SK-MEL-5 (cell line): ENCODE data around the gene OR1R1P.

DNA sequence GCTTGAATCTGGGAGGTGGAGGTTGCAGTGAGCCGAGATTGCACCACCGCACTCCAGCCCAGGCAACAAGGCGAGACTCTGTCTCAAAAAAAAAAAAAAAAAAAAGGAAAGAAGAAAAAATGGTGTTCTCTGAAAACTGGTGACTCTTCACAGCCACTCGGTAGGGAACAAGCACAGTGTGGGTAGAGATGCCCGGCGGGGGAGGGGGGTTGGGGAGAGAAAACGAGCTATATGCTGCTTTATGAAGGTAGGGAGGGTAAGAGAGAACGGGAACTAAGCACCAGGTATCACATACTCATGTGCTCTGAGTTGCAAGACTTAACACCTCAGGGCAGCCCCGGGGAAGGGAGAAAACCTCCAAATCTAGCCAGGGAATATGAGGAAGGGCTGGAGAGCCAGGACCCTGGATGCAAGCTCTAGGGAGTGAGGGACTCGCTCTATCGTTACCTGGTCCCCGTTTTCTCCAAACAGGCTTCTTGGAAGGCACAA is 35.2 kb downstream of the HIC1 start:
RAMPAGE:
- cytosol, long total RNA = no peak
- long total RNA = no peak
- nucleus, long total RNA = no peak

DNA sequence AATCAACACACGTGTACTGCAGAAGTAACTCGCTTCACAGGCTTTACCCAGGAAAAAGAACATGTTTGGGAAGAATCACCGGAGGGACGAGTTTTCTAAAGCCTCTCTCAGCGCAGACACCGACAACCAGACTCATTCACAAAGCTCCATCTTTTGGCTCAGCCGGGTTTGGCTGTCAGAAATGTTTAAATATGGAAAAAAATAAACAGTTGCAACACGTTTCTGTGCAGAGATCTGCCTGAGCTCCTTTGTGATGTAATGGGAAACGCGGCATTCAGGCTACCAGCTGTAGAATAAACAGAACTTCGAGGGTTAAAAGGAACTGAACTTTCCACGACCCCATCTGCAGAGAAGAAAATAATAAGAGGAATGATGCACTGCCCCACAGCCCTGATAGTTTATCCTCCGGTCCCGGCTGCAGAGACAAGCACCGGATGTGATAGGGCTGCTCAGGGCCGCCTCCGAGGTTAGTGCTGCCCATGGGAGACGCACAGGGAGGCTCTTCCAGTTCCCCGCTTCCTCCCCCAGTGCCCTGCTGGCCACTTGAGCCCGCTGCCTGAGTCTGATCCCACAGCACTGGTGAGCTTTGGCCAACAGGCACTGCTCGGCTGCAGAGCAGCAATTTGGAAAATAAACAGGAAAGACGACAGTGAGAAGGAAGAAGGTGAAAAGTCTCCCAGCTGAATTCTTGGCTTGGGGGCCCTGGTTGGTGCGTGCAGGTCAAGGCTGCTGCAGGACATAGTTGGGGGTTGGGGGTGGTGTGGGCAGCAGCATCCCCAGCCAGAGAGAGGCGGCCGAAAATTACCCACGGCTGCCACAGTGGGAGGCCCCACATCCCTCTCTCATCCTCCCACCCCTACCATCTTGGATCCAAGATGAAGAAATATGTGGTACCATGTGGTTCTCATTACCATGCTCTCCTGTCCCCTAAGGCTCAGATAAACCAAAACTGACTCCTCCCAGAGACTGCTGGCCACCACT is 120.0 kb downstream of the HIC1 start:
RAMPAGE:
- cytosol, long total RNA = no peak
- long total RNA = no peak
- nucleus, long total RNA = no peak

DNA sequence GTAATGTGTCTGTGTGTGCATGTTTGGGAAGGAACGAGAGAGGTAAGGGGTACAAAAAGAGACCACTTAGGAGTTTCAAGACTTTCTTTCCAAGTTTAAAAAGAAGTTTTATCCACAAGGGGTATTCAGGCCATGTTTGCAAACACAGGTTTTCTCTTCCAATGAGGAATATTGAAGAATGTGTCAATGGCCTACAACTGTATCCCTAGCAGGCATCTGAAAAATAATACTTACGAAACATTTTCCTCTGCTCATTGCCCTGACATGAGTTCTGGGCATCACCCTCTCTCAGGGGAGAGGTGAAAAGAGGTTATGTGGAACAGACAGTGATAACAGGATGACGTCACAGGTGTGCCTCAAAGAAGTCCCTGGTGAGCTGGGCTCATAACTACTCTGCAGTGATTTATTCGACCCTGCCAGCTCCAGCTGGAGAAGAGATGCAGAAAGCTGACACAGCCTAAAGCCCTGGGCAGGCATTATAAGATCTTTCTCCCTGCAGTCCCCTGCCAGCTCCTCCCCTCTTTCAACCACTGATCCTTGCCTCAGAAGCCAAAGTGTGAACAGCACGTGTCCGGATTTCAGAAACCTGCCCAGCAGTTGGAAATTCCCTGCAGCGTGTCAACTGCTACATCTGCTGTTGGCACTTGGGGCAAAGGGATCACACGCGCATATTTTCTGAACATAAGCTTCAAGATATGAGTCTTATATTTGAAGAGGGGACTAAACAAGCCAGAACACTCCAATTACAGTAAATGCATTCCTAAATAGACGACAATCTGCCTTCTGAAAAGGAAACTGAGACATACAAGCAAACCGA is 80.7 kb downstream of the SMG6 start:
RAMPAGE:
- cytosol, long total RNA = no peak
- long total RNA = no peak
- nucleus, long total RNA = no peak

DNA sequence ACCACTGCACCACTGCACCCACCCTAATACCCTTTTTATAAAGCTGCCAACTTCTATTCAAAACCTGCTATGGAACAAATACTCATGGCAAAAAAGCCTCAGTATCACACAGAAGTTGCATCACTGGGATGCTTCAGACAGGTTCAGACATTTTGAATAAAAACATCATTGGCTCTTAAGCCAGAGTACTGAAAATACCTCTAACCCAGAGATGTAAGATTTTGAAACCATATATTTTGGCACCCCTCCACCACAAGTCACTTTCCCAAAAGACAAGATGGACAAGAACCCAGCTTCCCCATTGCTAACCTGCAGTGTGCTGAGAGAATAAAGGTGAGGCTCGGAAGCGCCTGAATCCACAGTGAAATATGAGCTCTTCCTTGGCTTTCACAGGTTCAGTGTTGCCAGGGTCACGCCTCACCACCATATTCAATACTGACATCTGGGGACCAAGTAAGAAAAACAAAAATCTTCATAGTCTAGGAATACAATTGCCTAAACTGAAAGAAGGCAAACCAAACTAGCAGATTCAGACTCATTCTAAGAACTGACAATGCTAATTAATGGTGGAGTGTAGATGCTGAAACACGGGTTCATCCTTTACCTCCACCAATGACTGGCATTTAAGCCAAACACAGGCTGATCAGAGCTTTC is 7.1 kb downstream of the TSR1 start:
RAMPAGE:
- cytosol, long total RNA = no peak
- long total RNA = no peak
- nucleus, long total RNA = no peak

DNA sequence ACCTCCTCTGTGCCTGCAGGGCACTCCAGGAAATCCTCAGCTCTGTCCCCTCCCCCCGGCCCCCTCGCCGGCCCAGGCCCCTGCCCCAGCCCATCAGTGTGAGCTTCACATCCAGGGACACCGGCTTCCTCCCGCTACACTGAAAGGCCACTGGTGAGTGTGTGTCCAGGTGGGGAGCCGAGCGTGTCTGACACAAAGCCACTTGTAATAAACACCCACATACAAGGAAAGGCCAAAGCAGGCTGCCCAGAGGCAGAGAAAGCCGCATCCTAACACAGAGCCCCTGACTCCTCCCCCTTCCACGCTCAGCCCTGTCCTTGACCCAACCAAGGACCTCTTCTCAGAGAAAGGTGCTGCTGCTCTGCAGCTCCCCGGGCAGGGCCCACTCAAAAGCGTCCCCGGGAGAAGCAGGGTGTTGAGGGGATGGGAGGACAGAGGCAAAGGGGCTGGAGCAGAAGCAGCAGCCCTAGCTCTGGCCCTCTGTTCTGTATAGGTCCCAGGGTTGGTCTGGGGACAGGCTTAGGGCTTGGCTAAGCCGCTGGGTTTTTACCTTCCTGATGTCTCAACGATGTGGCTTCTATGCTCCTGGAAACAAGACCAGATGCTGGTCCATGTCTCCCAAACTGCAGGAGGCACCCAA is 15.5 kb downstream of the MNT start:
RAMPAGE:
- cytosol, long total RNA = no peak
- long total RNA = no peak
- nucleus, long total RNA = no peak

RAMPAGE:
- cytosol, long total RNA = no peak
- long total RNA = no peak
- nucleus, long total RNA = no peak
Measured at GRCh38 chr17:2386305-2387506, 14.2 kb downstream of the MNT start.

DNA sequence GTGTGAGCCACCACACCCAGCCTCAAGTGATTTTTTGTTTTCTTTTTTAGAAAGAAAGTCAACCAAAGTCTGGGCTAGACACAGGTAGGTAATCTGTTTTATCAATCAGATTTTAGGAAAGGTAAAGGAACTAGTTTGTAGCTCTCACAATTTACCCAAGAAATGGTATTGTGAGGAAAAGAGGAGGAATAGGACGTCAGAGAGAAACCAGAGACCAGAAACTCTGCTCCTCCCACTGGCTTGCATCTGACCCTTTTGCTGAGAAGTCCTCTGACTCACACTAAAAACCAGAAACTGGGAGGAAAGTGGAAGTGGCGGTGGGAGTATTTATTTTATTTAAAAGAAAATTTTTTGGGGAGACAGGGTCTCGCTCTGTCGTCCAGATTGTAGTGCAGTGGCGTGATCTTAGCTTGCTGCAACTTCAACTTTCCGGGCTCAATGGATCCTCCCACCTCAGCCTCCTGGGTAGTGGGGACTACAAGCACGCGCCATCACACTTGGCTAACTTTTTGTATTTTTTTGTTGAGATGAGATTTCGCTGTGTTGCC is 38.0 kb upstream of the MNT start:
RAMPAGE:
- cytosol, long total RNA = no peak
- long total RNA = no peak
- nucleus, long total RNA = no peak

DNA sequence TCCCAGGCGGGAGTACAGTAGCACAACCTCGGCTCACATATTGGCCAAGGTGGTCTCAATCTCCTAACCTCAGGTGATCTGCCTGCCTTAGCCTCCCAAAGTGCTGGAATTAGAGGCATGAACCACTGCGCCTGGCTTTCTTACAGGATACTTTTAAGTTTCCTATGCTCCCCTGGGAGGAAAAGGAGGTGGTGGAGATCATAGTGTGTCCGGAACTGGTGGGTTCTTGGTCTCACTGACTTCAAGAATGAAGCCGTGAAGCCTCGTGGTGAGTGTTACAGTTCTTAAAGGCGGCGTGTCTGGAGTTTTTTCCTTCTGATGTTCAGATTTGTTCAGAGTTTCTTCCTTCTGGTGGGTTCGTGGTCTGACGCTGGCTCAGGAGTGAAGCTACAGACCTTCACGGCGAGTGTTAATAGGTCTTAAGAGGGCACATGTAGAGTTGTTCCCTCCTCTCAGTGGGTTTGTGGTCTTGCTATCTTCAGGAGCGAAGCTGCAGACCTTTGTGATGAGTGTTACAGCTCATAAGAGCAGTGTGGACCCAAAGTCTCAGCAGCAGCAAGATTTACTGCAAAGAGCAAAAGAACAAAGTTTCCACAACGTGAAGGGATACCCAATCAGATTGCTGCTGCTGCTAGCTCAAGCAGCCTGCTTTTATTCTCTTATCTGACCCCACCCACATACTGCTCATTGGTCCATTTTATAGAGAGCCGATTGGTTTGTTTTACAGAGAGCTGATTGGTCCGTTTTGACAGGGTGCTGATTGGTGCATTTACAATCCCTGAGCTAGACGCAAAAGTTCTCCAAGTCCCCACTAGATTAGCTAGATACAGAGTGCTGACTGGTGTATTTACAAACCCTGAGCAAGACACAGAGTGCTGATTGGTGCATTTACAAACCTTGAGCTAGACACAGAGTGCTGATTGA is 19.5 kb upstream of the METTL16 start:
RAMPAGE:
- cytosol, long total RNA = no peak
- long total RNA = no peak
- nucleus, long total RNA = no peak

DNA sequence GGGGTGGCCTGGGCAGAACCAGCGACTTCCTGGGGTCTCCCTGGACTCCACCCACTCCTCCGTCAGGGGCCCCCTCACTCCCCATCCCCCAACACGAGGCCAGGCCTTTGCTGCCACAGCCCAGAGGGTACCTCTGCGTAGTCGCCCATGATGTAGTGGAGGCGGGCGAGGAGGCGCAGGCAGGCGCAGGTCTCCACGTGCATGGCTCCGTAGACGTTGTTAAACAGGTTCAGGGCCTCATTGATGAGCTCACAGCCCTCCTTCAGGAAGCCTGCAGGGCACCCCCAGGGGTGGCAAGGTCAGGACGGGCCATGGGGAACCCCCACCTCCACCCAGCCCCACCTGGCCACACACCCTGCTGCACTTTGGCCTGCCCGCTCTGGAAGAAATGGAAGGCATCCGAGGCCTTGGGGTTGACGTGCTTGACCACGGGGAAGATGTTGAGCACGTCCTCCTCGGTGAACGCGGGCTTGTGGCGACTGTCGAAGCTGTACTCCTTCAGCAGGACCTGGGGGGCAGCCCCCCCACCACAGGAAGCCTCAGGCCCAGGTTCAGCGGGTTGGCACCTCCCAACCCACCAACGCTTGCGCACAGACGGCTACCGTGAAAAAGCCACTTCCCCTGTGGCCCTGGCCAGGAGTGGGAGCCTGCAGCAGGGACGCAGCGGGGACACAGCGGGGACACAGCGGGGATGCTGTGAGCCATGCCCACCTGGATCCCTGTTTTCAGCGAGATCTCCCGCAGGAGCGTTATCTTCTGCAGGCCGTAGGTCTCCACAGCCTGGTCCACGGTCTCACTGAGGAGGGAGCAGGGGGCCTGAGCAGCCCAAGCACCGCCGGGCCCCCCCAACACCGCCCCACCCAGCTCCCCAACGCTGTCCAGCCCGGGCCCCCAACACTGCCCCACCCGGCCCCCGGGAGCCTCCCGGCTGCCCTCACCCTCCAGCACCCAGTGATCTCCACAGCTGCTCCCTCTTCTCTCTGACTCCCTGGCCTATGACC is 17.5 kb downstream of the CLUH start:
RAMPAGE:
- cytosol, long total RNA = no peak
- long total RNA = no peak
- nucleus, long total RNA = no peak

DNA sequence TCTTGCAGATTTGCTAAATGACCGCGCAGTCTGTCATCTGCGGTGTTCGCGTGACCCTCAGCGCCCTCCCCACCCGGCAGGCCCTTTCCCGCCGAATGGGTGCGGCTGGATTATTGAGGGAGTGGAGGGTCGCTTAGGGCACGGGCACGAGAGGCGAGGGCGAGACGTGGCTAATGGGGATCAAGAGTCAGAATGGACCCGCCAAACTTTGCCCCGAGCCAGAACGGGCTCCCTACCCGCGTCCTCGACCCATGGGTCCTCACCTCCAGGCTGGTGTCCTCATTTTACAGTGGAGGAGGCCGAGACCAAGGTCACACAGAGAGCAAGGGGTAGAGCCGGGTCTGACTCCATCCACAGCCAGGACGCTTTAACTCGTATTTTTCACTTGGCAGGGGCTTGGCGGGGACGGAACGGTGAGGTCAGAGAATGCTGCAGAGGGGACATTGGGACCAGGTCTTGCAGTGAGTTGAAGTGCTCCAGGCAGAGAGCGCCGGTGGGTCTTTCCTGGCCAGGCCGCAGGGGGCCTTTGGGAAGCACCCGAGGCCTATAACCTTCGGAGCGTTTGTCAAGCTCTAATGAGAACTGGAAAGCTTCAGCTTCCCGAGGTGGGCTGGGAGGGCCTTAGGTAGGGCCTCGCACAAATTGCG is 649 bp upstream of the CLUH start:
RAMPAGE:
- cytosol, long total RNA = no peak
- long total RNA = no peak
- nucleus, long total RNA = no peak

RAMPAGE:
- cytosol, long total RNA = no peak
- long total RNA = no peak
- nucleus, long total RNA = no peak
Measured at GRCh38 chr17:2786105-2786672, 10.0 kb upstream of the RAP1GAP2 start.

DNA sequence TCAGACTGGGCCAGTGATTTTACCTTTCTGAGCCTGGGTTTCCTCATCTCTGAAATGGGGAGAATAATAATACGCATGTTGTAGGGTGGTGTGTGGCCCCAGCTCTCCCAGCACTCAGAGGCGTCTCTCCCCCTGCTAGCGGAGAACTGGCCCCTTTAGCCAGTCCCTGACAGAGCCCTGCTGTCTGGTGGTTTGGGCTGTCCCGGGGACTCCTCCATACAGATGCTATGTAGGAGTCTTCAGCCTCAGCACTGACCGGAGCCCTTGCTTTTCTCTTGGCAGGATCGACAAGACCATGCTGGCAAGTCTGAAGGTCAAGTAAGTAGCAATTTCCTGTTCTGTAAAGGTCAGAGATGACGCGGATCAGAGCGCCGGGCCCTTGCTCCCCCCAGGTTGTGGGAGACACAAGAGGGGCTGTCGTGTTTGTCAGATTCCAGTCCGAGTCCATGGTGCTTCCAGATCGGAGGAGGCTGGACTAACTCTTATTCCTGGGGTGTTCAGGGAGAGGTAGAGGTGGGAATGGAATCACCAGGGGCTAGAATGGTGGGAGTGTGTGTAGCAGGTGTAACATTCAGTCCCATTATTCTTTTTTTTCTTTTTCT is 4.1 kb downstream of the RAP1GAP2 start:
RAMPAGE:
- cytosol, long total RNA = no peak
- long total RNA = no peak
- nucleus, long total RNA = no peak

RAMPAGE:
- cytosol, long total RNA = no peak
- long total RNA = no peak
- nucleus, long total RNA = no peak
Measured at GRCh38 chr17:2965457-2966534, 97.6 kb downstream of the OR1D5 start.

DNA sequence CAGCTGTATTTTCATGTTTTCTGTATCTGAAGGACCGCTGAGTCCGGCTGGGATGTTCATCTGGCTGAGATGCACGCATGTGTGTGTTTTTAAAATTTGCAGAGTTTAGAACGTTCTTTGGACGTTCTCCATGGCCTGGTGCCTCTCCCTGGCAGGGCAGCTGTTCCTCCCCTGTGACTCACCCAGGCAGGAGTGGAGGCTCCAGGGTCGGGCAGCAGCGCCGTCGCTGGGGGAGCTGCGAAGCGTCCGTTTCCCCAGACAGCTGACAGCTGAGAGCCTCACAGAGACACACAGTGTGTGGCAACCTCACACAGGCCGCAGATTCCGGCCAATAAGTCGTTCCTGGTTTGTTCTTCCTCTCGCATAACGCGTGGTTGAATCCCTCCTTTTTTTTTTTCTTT is 80.6 kb downstream of the OR1D5 start:
RAMPAGE:
- cytosol, long total RNA = no peak
- long total RNA = no peak
- nucleus, long total RNA = no peak

GRCh38 chr17:2996250-2996616 is 67.2 kb downstream of the OR1D5 start:
RAMPAGE:
- cytosol, long total RNA = no peak
- long total RNA = no peak
- nucleus, long total RNA = no peak

RAMPAGE:
- cytosol, long total RNA = no peak
- long total RNA = no peak
- nucleus, long total RNA = no peak
Measured at GRCh38 chr17:3004832-3005627, 58.4 kb downstream of the OR1D5 start.

DNA sequence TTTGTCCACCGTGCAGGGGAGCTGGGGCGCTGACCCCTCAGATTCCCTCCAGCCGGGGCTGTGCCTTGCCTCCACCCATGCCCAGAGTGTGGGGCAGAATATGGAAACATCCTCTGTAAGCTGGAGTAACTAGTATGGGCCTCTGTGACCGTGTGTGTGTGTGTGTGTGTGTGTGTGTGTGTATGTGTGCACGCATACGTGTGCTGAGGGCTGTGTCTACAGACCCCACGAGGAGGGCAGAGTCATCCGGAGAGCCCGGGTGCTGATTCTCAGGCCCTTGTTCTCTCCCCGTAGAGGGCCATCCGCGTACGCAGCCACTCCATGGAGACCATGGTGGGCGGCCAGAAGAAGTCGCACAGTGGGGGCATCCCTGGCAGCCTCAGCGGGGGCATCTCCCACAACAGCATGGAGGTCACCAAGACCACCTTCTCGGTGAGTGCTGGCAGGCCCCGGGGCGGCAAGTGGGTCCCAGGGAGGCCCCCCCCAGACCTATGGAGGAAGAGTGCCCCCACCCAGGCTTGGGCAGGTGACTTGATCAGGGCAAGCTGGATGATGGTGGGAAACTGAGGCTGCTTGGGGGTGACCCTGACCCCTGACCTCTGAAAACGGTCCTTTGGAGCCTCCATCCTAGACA is 45.5 kb downstream of the OR1D5 start:
RAMPAGE:
- cytosol, long total RNA = no peak
- long total RNA = no peak
- nucleus, long total RNA = no peak

DNA sequence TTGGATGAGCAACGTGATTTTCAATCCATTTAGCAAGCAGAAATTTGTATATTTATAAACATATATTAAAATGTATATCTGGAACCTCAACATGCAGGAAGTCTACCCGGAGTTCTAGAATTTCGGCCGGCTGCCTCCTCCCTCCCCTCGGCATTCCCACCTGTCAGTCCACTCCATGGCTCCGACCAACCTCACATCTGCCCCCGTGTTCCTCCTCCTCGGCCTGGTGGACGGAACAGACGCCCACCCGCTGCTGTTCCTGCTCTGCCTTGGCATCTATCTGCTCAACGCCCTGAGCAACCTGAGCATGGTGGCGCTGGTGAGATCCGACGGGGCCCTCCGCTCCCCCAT is at the start of gene OR1R1P:
OR1R1P (plus strand) TSS at position 176 of the 351 bp plus-strand sequence.
RAMPAGE:
- cytosol, long total RNA = no peak
- long total RNA = no peak
- nucleus, long total RNA = no peak

RAMPAGE:
- cytosol, long total RNA = no peak
- long total RNA = no peak
- nucleus, long total RNA = no peak
Measured at GRCh38 chr17:3546715-3547113, 10.9 kb downstream of the TRPV3 start.

DNA sequence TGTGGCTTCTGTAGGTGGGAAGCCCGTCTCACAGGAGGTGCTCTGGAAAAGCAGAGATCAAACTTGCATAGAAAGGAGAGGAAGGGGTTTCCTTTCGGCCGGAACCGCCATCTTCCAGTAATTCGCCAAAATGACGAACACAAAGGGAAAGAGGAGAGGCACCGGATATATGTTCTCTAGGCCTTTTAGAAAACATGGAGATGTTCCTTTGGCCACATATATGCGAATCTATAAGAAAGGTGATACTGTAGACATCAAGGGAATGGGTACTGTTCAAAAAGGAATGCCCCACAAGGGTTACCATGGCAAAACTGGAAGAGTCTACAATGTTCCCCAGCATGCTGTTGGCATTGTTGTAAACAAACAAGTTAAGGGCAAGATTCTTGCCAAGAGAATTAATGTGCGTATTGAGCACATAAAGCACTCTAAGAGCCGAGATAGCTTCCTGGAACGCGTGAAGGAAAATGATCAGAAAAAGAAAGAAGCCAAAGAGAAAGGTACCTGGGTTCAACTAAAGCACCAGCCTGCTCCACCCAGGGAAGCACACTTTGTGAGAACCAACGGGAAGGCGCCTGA is 3.2 kb downstream of the TAX1BP3 start:
RAMPAGE:
- cytosol, long total RNA = no peak
- long total RNA = no peak
- nucleus, long total RNA = no peak